Frontal cortex (tissue), 2 donors: Measurements from ENCODE around the gene PRXL2B.

DNA sequence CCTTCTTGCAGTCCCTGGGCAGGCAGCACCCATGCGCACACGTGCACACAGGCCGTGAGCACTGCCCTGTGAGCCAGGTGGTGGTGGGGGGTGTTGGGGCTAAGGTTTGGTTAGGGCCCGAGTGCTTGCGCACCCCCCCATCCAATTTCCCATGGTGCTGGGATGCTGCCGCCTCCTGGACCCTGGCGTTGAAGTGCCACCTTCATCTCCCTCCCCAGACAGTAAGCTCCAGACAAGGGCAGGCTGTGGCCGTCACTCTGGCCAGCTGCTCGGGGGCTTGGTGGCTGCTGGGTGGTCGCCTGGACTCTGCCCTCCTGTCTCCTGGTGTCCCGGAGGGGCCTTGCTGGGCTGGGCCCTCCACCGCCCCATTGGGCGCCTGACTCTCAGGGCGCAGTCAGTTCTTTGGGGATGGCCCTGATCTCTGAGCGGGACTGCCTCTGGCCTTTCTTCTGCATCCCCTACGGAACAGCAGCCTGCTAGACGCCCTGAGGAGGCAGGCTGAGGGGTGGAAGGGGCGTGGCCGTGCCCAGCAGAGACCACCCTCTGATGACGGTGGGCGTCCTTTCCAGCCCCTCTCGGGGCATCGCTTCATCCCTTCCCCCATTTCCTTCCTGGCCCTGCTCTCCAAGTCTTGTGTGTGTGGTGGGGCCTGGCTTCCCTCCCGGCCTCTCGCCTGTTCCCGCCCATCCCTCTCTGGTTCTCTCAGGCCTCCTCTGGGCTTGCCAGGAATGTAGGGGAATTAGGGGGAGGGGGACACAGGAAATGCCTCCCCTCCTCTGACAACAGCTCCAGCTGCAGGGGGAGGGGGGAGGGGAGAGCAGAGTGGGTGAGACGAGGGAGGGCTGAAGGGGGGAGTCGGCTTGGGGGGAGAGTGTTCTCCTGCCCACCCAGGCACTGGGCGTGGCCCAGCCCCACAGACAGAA lies 50.9 kb downstream of the SKI start:
- RAMPAGE, long total RNA: no peak

GRCh38 chr1:2303773-2304050 lies 75.6 kb downstream of the SKI start:
- RAMPAGE, long total RNA: no peak

- RAMPAGE, long total RNA: no peak
These were observed 77.5 kb downstream of the MORN1 start for GRCh38 chr1:2313779-2314309.

GRCh38 chr1:2316489-2317057 lies 74.8 kb downstream of the MORN1 start:
- RAMPAGE, long total RNA: no peak

DNA sequence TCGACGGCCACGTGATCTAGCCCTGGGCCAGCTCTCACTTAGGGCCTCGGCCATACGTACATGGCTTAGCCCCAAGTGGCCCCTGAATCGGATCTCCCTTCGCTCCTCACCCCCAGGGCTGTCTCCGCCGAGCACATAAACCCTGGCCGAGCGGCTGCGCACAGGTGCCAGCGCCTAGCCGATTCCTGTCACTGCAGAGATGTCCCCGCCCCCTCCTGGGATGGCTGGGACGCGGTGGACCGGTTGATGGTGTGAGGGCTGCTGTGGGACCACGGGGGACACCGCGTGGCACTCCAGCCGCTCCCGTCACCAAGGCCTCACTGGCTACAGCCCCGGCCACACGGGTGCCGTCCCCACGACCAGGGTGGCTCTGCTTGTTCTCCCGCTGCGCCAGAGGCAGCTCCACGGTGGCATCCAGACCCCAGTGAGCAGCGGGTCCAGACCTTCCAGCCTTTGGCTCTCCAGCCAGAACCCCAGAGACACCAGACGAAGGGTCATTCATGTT lies 68.4 kb downstream of the MORN1 start:
- RAMPAGE, long total RNA: no peak

DNA sequence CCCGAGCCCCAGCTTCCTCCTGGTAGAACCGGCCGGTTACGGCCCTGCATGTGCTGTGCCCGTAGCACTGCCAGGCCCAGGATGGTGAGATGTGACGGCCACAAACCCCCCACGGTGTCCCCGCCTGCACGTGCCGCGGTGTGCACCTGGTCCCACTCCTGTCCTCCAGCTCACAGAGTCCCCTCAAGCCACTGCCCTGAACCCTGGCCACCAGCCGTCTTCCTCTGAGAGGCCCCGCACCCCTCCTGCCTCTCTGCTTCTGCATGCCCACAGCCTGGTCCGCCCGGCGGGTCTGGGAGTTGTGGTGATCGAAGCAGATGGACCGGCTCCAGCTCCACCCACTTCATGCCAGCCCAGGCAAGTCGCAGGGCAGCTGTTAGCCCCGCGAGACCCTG lies 55.4 kb downstream of the MORN1 start:
- RAMPAGE, long total RNA: no peak

DNA sequence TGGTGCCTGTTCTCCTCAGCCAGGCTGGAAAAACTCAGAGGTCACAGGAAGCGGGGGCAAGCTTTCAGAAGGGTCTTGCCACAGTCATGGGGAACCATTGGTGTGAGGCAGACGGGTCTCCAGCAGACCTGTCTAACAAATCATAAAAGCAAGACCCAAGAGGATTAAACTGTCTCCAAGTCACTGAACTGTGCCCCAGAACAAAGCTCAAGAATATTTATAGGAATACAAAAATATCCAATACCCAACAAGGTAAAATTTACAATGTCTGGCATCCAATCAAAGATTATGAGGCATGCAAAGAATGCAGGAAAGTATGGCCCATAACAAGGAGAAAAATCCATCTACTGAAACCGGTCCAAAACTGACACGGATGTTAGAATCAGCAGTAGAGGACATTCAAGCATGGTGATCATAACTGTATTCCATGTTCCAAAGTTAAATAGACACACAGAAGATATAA lies 30.5 kb downstream of the MORN1 start:
- RAMPAGE, long total RNA: no peak

DNA sequence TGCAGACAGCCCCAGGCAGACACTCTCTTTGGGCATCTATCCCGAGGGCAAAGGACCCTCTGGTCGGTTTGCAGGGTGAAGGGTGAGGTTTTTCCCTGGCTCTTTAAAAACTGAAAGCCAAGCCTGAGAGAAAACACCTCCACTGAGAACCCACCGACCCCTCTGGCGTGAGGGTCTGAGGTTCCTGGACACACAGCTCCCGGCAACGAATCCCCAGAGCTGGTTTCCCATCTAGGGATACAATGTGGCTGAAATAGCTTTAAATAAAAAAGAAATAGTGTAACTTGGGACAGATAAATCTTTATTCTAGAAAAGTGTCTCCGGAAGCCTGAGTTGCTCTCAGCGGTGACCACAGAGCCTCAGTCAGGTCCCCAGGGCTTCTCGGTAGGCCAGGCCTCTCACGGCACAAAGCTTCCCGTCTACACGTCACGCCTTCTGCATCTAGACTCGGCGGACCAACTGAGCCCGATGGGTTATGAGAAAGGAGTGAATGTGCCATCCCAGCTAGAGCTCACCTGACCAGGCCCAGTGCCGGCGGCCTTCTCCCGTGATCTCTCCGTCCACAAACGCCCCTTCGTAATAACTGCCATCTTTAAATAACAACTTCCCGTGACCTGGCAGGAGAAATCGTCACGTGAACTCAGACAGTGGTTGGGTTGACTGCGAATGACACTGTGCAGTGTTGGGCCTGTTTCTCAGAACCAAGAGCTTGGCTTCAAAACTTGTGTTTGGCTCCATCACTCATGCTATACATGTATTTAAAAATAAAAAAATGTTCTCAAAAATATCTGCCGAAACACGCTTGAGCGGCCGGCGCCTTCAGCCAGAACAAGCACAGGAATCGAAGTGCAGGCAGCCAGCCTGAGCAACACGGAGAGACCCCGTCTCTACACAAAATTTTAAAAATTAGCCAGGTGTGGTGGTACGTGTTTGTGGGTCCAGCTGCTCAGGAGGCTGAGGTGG lies 3.3 kb downstream of the MORN1 start:
- RAMPAGE, long total RNA: no peak

- RAMPAGE, long total RNA: no peak
These were observed 420 bp downstream of the MORN1 start for GRCh38 chr1:2390902-2391365.

GRCh38 chr1:2413172-2413717 lies 881 bp upstream of the PEX10 start:
- RAMPAGE, long total RNA: no peak

GRCh38 chr1:2415355-2416211 lies 3.2 kb upstream of the PEX10 start:
- RAMPAGE, long total RNA: no peak

DNA sequence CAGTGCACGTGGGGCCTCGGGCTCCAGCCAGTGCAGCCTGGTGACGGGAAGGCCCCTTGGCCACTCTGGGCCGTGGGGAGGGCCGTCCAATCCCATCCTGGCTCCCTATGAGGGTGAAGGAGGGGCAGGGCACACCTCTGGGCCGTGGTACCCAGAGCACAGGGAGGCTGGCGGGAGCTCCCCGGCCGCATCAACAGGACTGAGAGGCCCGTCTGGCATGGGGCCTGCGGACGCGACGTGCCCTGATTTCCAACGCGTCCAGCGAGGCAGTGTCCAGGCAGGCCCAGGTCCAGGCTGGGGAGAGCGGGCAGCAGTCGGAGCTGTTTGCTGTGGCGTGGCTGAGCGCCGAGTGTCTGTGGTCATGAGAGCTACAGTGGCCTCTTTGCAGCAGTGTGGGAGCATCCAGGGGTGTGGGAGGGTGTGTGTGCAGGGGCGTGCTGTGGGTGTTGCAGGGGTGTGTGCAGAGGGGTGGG lies 17.4 kb downstream of the PLCH2 start:
- RAMPAGE, long total RNA: no peak

- RAMPAGE, long total RNA: no peak
These were observed 5.3 kb upstream of the HES5 start for GRCh38 chr1:2535224-2535929.

GRCh38 chr1:2556732-2557400 lies 695 bp downstream of the TNFRSF14 start:
- RAMPAGE, long total RNA: no peak

GRCh38 chr1:2586154-2587218 lies at the start of gene PRXL2B:
Gene PRXL2B, plus strand, starts transcription at chr1:2586777.
- RAMPAGE, long total RNA: no peak

- RAMPAGE, long total RNA: no peak
These were observed 3.7 kb downstream of the PRDM16 start for GRCh38 chr1:3072499-3073336.

- RAMPAGE, long total RNA: no peak
These were observed 7.0 kb downstream of the PRDM16 start for GRCh38 chr1:3075885-3076560.

- RAMPAGE, long total RNA: no peak
These were observed 9.4 kb downstream of the PRDM16 start for GRCh38 chr1:3078241-3079006.

GRCh38 chr1:3312344-3312827 lies 142.1 kb upstream of the ARHGEF16 start:
- RAMPAGE, long total RNA: no peak

DNA sequence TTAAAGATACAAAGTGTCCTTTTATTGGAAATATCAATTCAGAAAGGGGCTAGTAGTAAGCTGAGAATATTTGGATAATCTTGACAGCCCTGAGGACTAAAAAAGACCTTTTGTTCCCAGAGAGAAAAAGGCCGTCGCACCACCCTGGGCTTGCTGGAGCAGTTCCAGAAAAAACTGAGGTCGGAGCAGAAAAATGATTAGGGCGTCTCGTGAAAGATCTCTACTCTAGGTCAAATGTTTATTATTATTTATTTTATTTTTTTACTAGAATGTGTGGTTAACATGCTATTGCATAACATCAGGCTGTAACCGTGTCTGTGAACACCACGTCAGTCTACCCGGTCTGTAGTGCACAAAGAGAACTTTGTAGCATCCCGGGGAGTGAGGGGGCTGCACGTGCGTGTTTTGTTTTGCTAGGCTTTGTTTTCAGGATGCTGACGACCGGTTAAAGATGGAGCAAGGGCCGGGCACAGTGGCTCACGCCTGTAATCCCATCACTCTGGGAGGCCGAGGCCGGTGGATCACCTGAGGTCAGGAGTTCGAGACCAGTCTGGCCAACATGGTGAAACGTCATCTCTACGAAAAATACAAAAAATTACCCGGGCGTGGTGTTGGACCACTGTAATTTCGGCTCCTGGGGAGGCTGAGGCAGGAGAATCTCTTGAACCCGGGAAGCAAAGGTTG lies 87.8 kb upstream of the ARHGEF16 start:
- RAMPAGE, long total RNA: no peak